ENCODE measurements around the genes NME3 and MRPS34.

DNA sequence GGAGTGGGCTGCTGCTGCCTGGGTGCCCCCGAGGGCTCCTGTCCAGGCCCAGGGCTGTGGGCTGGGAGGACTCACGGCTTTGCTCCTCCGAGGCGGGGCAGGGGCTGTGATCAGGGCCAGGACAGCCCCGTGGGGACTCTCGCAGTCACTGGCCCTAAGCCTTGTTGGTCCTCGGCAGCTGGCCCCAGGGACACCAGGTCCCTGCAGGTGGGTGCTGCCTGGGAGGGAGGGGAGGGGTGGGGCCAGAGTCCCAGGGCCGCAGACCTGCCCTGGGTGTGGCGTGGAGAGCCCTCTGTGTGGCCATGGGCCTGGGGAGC lies 19.8 kb downstream of the CACNA1H start:
- RRBS = no CpG with 5 or more reads among the region's 9 CpGs

DNA sequence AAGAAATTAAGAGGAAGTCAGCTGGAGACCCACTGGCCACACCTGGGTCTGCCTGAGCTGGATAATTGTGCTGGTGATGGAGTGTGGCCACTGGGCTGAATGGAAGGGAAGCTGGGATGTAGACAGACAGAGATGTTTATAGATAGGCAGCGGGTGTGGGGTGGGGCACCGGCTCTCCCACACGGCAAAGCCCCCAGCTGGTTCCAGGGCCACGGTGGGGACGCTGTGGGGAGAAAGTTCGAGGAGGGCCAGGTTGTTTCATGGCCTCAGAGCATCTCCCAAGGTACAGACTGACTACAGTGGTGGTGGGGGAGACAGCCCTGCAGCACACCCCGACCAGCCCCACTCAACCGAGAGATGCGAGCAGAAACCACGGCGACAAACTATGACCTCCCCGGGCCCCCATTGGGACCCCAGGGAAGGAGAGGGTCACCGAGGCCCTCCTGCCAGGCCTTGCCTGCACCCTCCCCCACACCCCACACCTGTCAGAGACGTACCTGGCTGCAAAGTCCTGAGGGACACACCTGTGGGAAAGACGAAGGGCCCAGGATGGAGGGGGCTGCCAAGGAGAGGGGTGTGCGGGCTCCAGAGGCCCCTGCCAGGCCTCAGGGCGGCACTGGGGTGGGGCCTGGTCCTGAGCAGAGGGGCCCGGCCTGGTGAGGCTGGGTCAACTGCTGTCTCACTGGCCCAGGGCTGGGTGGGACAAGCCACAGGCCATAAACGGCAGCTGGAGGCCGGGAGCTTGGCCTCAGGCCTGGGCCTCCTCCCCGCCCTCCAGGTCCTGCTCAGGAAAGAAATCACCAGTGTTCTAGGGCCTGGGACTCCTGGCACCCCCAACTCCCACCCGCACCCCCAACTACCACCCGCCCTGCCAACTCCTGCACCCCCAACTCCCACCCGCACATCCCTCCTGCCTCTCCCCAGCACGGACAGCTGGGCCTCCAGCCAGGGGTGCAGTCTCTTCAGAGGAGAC lies 677 bp downstream of the TPSG1 start:
- RRBS = 45% methylated on average over 3 of the region's 25 CpGs

DNA sequence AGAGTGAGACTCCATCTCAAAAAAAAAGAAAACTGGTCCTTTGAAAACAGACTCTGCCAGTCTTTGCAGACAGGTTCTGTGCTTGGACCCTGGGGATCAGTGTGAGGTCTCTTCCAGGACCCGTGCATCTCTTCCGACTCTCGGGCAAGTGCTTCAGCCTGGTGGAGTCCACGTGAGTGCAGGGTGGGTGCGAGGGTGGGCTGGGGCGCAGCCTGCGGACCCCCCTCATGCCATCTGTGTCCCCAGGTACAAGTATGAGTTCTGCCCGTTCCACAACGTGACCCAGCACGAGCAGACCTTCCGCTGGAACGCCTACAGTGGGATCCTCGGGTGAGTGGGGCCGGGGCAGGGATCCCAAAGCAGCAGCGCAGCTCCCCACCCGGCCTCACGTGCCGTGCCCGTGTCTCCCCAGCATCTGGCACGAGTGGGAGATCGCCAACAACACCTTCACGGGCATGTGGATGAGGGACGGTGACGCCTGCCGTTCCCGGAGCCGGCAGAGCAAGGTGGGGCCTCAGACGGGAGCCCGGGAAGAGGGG lies 10.0 kb downstream of the GNPTG start:
- RRBS = 94% methylated on average over 9 of the region's 29 CpGs

- RRBS = 13% methylated on average over 1 of the region's 18 CpGs
These were observed 26.5 kb downstream of the GNPTG start for GRCh38 chr16:1378132-1378685.

- RRBS = 7% methylated on average over 1 of the region's 31 CpGs
These were observed 492 bp downstream of the UQCC4 start for GRCh38 chr16:1419949-1420561.

- RRBS = no CpG with 5 or more reads among the region's 39 CpGs
These were observed 14.6 kb upstream of the CCDC154 start for GRCh38 chr16:1458652-1459656.

- RRBS = 93% methylated on average over 12 of the region's 22 CpGs
These were observed 7.5 kb downstream of the TELO2 start for GRCh38 chr16:1500675-1501035.

GRCh38 chr16:1526413-1527350 lies 6.8 kb upstream of the TMEM204 start:
- RRBS = 93% methylated on average over 5 of the region's 42 CpGs

GRCh38 chr16:1536789-1537661 lies 3.6 kb downstream of the TMEM204 start:
- RRBS = 94% methylated on average over 4 of the region's 38 CpGs

DNA sequence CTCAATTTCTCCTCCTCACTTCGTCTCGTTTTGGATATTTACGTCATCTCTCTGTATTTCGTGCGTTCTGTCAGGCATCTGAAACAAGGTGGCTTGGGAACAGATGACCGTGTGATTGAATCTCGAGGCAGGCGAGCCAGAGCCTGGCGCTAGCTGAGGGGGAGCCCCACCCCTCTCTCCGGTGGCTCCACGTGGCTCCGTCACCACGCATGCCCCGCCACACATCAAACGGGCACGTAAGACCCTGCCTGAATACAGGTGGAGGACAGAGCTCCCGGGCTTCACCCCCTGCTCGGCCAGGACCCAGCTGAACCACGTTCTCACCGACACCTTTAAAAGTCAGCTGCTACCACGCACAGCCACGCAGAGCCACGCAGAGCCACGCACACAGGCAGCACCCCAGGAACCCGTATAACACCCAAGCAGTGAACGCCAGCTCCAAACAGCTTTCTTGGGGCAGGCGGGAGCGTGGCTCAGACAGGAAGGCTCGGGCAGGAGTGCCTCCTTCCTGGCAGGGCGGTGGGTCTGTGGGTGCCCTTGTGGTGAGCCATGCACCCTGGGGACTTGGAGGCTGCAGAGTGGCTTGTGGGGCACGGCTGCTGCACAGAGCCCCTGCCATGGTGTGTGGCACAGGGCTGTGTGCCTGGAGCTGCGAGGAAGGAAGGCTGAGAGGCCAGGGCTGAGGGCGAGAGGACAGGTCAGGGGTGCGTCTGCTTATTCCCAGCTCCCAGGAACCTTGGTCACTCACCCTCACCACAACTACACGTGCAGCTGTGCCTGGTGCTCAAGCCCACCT lies 4.4 kb downstream of the TMEM204 start:
- RRBS = 98% methylated on average over 5 of the region's 35 CpGs

GRCh38 chr16:1689015-1689822 lies 11.1 kb downstream of the JPT2 start:
- RRBS = no CpG with 5 or more reads among the region's 11 CpGs

GRCh38 chr16:1771050-1772017 lies at the start of gene NME3:
NME3 (minus strand) TSS chr16:1771543.
- RRBS = 2% methylated on average over 36 of the region's 101 CpGs

DNA sequence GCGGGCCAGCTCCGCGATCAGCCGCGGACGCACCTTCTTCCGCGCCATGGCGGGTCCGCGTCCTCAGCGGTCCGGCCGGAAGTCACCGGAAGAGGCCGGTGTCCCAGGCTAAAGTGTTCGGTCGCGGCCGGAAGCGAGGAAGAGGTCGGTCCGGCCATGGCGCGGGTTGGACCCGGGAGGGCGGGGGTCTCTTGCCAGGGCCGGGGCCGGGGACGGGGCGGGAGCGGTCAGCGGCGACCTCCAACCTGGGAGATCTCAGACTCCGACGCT lies at the start of gene MRPS34:
MRPS34 (minus strand) TSS at position 63 of the 270 bp plus-strand sequence.
- RRBS = 2% methylated on average over 8 of the region's 36 CpGs

GRCh38 chr16:1776360-1777326 lies 3.7 kb upstream of the MRPS34 start:
- RRBS = no CpG with 5 or more reads among the region's 40 CpGs

GRCh38 chr16:1950412-1950885 lies 4.0 kb downstream of the RPL3L start:
- RRBS = 90% methylated on average over 3 of the region's 19 CpGs

GRCh38 chr16:1961379-1962246 lies 2.3 kb downstream of the NDUFB10 start:
- RRBS = no CpG with 5 or more reads among the region's 14 CpGs

DNA sequence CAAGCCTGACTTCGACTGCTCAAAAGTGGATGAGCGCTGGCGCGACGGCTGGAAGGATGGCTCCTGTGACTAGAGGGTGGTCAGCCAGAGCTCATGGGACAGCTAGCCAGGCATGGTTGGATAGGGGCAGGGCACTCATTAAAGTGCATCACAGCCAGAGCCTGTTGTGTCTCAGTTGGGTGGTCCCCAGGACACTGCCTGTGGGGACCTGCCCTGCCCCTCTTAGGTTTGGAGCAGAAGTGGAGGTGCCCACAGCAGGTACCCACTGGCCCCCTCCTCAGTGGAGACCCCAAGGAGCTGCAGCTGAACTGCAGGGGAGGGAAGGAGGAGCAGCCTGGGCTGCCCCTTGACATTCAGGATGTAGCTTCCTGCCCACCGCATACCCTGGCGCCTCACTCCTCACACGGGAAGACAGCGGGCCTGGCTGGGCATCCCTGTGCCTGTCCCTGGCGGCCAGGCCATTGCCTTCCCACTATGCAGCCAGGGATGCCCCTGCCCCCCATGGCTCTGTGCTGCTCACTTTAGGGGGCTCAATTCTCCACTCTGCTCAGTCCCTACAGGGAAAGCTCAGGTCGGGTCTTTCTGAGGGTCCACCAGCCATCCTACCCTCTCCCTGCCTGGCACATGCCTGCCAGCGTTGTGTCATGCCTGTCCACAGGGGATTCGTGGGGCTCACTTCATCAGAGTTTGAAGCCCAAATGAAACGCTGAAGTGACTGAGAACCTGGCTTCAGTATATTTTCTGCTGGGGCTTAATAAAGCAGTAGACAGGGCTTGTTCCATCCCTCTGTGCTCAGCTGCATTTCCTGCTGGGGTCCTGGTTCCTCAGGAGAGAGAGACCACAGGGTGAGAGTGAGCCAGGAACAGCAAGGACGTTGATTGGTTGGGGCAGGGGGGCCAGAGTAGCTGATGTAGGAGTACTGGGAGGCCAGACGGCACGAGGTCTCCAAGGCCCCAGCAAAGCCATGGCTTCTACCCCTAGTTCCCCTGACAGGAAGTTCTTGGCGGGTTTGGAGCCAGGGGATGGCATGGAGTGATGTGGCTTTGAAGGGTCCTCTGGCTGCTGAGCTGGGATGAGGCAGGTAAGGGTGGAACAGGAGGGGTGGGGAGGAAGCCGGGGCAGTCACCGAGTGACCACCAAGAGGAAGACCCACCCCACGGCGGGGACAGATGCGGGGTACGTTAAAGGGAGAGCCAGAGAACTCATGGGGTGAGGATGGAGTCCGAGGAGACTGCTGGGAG lies 2.4 kb downstream of the GFER start:
- RRBS = no CpG with 5 or more reads among the region's 25 CpGs

DNA sequence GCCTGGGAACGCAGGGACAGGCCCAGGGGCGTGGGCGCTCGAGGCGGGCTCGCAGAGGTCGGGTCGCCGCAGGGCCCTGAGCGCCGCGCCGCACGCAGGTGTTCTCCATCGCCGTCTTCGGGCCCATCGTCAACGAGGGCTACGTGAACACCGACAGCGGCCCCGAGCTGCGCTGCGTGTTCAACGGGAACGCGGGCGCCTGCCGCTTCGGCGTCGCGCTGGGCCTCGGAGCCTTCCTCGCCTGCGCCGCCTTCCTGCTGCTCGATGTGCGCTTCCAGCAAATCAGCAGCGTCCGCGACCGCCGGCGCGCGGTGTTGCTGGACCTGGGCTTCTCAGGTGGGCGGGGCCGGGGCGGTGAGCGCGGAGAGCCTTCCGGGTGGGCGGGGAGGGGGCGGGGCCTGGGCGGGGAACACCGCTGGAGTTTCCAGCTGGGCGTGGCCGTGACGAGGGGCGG lies 2.1 kb downstream of the SYNGR3 start:
- RRBS = 43% methylated on average over 7 of the region's 62 CpGs

DNA sequence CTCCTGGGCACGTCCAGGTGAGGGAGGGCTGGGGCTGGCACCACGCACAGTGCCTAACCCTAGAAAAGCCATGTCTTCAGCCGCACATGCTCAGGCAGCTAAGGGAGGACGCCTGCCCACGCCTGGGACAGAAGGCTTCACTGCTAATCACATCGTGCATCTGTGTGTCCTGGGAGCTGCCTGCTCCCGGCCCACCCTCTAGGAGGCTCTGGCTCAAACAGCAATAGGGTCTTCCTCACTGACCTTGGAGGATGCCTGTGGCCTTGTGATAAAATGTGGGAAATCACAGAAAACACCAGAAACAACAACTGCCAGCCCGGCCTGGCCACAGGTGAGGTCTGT lies 1.9 kb upstream of the TRAF7 start:
- RRBS = no CpG with 5 or more reads among the region's 8 CpGs

GRCh38 chr16:2159027-2159948 lies 3.7 kb downstream of the TRAF7 start:
- RRBS = 92% methylated on average over 2 of the region's 30 CpGs

Measured in PFSK-1 (cell line).